ENCODE measurements around a stretch of chr16.

DNA sequence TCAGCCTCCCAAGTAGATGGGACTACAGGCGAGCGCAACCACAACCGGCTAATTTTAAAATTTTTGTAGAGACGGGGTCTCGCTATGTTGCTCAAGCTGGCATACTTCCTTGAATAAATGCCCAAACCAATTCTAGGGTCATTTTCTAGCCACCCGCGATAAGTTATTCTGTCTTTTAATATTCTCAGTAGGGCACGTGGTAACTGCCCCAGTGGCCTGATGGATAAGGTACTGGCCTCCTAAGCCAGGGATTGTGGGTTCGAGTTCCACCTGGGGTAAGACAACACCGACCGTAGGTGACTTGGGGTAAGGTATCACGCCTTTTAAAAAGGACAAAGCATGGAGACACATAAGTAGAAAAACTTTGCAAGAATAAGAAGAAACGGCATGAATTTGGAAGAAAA is 41.2 kb downstream of the ZNF200 start:
- PRO-cap: no peak

DNA sequence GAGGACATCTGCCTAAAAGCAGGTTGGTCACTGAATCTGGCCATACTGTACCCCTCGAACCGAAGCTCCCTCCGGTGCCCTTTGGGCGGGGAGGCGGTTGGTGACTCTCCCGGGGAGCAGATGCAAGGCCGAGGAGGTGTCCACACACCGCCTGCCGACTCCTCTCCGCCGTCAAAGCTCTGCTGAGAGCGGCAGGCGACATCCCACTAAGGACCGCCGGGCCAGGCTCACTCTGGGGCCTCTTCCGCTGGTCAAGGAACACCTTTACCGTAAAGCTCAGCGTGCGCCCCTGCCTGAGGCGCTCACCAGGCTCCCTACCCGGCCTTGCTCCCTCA is 406 bp downstream of the ZNF200 start:
- PRO-cap: no peak

GRCh38 chr16:3348422-3349059 is 7.1 kb upstream of the OR2C1 start:
- PRO-cap: no peak

- PRO-cap: no peak
Observed at GRCh38 chr16:3431630-3432487, 11.4 kb downstream of the ZNF597 start.

- PRO-cap: no peak
Observed at GRCh38 chr16:3450757-3451464, 7.4 kb downstream of the NAA60 start.

DNA sequence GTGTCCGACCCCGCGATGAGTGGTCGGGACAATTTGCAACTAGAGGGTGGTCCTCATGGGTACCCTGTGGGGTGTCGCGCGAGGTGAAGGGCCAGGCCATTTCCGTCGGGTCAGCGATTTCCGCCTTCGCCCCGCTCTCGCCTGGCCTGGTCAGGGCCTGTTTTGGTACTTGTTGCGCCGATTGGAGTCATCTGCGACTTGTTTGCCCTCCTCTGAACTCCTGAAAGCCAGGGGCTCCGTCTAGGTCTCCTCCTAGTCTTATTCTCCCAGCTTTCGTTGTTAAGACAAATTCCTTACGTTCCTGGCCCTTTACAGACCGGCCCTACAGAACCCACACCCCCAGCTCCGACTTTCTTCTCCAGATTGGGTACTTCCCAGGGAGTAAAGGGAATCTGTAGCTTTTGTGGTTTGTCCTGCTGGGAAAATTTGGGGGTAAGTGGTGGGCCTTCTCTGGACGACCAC is 15.0 kb downstream of the NAA60 start:
- PRO-cap: no peak

DNA sequence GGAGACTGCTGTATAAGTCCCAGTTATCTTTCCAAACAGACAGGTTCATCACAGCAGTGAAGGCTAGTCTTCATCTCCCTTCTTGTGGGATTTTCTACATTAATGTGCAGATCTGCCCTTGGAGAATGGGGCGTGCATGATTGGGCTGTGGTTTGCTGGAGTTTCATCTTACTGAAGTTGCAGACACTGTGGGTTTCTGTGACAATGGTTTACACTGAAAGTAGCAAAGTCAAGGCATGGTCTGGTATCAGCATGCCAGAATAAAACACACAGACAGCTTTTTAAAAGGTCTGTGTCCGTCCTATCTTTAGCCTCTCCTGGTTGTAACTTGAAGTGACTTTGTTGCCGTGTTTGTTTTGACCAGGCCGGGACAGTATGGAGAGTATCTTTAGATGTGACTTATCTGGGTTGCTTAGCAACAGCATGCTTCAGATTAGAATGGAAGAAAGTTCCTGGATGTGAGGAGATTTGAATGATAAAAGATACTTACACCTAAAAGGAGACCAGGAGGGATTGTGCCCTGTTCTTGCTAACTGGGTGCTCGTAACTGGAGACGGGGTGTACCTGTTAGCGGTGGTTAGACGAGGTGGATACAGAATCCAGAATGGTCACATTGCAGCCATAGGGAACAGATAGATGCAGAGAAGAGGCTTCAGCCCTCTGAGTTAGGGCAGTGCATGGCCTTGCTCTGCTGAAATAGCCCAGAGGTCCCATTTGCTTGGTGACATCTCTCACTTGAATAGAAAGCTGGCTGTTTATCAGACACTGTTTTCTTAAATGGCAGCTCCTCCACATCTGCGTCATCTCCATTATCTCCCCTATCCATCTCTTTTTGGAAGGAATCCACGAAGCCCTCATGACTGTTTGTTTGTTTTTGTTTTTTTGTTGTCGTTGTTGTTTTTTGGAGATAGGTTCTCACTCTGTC is 16.3 kb downstream of the NAA60 start:
- PRO-cap: no peak

- PRO-cap: no peak
Observed at GRCh38 chr16:3530422-3530830, 29.6 kb downstream of the CLUAP1 start.

DNA sequence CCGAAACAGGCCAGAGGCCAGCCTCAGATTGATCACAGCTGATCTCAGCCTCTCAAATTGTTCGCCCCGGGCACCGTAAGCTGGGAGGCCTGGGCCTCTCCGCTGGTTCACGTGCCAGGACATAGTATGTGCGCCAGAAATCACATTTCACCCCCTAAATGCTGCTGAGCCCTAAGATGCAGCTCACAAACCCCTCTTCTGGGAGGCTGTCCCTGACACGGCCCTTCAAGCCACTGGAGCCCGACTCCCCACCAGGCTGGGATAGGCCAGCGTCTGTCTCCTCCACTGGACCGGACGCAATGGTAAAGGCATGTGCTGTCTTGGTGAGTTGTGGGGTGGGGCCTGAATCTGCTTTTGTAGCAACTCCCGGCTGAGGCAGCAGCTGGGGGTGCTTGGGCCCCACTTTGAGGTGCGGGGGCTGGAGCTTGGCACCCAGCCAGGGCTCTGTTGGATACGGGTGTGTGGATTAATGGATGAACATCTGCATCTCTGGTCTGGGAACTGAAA is 3.4 kb upstream of the NLRC3 start:
- PRO-cap: no peak

DNA sequence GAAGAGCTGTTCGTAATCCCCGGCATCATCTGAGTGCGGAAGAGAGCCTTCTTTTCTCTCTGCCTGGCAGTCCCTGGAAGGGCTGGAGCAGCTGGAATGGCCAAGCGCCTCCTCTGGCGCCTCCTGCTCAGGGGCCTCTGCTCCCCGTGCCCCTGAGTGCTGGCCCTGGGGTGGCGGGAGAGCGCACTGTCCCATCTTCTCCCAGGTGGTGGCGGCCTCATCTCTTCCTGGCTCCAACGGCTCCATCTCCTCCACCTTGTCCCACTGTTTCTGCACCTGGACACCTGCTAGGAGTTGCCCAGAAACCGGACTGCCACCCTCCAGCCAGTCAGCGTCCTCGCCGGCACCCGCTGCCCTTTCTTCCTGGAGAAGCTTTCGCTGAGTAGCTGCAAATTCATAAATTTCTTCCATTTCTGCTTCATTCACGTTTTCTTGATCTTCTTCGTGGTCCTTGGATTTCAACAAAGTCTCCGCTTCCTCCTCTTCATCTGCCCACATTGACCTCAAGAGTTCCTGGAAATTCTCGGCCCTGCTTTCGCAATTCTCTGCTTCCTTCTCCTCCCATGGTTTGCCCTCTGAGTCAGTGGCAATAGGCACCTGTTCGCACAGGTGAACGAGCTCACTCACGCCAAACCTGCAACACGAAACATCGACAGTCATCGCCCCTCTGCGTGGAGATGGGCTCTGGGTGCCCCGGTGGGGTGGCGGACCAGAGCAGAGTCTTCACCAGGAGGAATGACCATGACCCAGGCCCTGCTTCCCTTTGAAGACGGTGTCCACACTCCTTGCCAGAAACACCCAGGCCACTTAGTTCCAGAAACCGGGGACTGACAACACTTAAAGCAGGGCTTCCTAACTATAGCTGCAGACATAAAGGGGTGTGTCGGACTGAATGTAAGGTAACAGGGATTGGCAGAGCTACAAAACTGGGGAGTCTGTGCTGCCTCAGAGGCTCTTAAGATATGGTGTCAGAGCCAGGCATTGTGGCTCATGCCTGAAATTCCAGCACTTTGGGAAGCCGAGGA is 13.8 kb upstream of the NLRC3 start:
- PRO-cap: no peak

GRCh38 chr16:3655591-3656491 is 1.4 kb downstream of the DNASE1 start:
- PRO-cap: no peak

- PRO-cap: no peak
Observed at GRCh38 chr16:3739482-3739878, 22.2 kb upstream of the TRAP1 start.

DNA sequence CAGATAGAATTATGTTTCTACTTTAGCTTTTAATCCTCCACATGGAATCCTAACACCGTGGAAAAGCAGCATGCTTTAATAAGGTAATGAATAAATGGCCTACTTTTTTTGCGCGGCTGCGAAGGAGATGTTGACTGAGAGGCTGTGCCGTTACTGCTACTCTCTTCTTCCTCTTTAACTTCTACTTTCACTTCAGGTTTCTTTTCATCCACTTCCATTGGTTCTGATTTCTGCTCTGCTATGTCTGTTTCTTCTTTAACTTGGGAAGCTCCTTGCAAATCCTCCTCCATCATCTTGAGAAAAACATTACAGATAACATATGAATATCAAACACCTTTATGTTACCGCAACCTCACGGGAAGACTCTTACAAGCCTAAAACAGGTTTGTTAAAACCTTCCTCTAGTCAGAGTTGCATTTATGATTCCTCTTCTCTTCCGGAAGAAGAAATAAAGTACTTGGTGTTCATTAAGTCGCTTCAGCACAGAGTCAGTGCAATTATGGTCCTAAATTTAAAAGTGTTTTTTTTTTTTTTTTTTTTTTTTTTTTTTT is 50.4 kb upstream of the TRAP1 start:
- PRO-cap: no peak

- PRO-cap: no peak
Observed at GRCh38 chr16:3820124-3820585, 60.4 kb downstream of the CREBBP start.

GRCh38 chr16:3929949-3930148 is 49.3 kb upstream of the CREBBP start:
- PRO-cap: no peak

DNA sequence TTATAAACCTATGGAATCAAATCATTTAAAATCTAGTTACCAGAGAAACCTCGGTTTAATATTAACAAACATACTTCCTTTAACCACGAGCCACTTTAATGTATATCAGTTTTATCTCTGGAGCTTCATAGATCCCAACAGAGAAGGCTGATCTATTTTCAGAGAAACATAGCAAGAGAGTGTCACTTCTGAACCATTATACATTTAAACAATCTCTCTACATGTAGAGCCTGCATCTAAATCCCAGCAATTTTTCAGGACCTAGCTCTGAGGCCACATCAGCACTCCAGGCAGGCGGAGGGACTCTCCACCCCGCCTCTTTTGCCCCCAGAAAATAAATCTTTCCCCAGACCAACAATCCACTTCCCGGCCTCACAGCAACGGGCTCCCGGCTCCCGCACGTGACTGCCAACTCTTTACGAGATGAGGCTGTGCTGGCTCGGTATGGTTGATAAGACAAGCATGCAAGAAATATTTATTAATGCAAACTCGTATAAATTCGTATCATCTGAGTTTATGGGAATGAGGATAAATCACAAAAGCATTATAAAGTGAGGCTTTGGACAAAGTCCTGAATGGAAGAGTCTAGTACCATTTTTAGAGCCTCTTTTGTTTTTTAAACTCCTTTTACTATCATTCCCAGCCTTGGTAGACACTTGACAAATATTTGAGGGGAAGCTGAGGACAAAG is 71.6 kb downstream of the ADCY9 start:
- PRO-cap: no peak

- PRO-cap: no peak
Observed at GRCh38 chr16:4232785-4233895, 8.7 kb downstream of the SRL start.

DNA sequence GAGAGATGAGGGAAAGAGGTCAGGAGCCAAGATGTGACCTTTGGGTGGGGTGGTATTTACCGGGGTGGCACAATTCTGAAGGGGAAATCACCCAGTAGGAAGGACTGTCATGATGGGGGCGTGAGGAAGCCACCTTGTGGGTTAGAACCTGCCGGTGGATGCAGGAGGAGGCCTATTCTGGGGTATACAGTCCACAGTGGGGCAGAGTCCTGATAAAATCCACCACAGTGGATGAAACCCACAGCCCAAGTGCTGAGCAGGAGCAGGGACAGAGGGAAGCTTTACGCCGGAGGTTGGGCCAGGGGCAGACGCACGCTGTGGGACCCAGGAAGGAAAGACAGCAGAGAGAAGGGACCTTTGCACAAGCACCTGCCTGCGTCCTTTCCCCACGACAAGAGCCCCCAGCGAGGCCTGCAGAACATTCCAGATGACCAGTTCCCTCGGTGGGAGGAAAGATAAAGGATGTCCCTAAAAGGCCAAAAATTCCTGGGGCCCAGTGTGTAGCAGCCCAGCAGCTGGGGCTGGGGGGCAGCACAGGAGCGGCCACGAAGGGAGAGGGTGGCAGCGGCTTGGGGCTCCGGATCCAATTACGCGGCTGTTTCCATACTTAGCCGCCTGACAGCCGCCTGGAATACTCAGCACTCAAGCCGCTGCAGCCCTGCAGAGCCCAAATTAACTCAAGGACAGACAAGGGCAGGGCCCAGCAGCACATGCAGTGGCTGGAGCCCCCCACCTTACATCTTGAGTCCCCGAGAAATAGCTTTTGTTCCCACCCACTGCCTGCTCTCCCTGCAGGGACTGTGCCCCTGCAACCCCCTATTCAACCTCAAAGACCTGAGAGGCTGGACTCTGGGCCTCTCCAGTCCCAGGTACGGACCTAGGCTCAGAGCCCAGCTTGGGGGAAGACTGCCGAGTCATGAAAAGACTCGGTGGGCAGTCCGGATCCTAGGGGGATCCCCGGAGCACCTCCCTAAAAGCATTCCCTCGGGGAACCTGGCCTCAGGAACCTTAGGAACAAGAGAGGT is 1.3 kb downstream of the SRL start:
- PRO-cap: no peak

DNA sequence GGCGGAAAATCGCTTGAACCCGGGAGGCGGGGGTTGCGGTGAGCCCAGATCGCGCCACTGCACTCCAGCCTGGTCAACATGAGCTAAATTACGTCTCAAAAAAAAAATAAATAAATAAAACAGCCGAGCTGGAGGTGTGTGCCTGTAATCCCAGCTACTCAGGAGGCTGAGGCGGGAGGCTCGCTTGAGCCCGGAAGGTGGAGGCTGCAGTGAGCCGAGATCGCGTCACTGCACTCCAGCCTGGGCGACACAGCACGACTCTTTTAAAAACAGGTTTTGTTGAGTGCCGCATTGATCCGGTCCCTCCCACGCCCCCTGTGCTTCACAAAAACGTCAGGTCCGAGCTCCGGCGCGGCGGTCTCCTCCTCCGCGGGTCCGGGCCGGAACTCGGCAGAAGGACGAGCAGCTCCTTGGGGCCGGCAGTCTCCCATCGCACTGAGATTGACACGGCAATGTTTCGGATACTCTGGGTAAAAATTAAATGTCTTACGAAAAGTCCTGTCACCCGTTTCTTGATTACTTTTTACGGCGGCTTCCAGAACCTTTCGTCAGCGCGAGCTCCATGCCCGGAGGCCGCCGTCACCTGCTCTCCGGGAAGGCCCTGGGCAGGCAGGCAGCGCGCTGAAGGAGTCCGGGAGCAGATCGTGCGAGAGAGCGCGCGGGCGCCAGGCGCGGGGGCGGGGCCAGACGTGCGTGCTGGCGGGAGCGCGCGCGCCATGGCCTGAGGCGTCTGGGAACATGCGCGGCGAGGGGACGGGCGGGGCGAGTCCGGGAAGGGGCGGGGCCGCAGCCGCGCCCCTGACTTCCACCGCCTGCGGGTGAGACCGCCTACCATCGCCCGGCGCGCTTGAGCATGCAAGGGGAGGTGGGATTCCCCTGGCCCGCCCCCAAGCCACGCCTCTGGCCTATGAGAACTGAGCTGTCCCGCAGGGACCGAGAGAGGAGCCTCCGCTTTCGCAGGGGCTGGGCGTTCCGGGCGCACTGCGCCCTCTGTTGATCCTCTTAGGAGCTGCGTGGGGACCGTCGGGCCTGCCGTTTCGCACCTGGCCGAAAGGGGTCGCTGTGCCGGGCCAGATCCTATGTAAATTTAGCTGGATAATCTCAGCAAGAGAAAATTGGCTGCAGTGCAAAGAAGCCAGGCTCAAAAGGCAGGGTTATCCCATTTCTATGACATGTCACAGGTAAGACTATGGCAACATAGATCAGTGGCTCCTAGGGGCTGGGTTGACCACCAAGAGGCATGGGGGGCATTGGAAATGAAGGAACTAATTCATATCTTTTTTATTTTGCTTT is 11.7 kb upstream of the SRL start:
- PRO-cap: bidirectional peak, plus-strand start at position 393 of the sequence, minus-strand start at position 437 of the sequence; unidirectional peak, minus-strand start at position 585 of the sequence

DNA sequence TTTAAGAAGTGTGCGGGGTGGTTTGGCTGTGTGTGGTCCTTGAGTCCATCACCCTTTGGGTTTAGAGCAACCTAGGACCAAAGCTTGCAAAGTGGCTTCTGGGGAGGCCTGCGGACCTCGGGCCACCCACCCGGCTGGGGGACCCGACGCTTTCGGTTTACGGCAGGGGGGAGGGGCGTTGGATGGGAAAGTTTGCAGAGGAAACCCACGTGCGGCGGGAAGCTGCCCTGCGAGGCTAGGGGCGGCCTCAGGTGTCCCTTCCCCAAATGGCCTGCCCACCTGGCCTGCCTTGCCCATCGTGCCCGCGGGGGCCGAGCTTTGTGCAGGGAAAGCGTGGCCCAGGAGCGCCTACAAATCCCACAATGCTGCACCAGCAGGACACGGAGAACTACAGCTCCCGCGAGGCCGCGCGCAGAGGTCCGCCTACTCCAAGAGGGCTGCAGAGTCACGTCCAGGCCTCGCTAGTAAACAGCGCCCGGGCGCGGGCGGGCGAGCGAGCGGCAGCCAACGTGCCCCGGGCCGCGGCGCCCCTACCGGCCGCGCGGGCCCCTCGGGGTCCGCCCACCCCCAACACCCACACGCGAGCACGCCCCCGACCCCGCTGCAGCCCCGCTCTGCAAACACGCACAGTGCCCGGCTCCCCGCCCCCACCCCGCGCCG is 1.2 kb downstream of the TFAP4 start:
- PRO-cap: no peak